GM12892 (cell line): Measurements from ENCODE around the gene GAS2L3.

DNA sequence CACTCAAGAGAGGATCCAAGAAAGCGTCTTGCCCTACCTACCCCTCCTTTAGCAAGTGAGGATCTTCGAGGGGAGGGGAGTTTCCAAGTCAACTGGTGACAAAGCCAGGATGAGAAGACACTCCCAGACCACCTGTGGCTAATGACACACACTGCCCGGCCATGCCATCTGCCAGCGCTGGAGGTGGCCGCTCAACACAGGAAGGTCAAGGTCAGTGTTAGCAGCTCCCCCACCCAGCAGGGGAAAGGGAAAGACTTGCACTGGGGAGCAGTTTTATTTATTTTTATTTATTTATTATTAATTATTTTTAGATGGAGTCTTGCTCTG lies 41.3 kb downstream of the ELK3 start:
- RRBS: no CpG with 5 or more reads among the region's 5 CpGs

- RRBS: no CpG with 5 or more reads among the region's 12 CpGs
Observed at GRCh38 chr12:96249120-96249757, 55.1 kb downstream of the ELK3 start.

GRCh38 chr12:96263147-96264174 lies 69.3 kb downstream of the ELK3 start:
- RRBS: no CpG with 5 or more reads among the region's 19 CpGs

DNA sequence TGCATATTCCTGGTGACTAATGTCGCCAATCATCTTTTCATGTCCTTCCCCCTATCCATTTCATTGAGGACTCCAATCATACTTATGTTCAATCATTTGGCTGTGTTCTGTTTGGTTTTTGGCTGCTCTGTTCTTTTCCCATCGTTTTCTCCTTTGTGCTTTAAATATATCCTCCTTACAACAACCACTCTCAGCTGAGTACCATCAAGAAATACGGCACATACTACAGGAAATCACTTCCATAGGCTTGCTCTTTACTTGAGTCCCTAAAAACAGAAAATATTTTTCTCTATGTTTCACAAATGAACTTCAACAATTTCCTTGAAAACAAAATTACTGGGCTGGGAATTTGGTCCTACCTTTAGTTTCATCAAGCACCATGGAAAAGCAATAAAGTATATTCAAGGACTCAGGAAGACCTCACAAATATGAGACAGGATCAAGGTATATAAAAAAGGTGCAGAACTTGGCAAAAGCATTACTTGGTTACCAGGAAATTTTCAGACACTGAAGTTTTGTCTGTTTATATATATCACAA lies 35.7 kb downstream of the CDK17 start:
- RRBS: no CpG with 5 or more reads among the region's 3 CpGs

- RRBS: no CpG with 5 or more reads among the region's 5 CpGs
Observed at GRCh38 chr12:96398852-96399127, 1.4 kb downstream of the CDK17 start.

GRCh38 chr12:96399128-96399924 lies 913 bp downstream of the CDK17 start:
- RRBS: 1% methylated on average over 24 of the region's 69 CpGs

DNA sequence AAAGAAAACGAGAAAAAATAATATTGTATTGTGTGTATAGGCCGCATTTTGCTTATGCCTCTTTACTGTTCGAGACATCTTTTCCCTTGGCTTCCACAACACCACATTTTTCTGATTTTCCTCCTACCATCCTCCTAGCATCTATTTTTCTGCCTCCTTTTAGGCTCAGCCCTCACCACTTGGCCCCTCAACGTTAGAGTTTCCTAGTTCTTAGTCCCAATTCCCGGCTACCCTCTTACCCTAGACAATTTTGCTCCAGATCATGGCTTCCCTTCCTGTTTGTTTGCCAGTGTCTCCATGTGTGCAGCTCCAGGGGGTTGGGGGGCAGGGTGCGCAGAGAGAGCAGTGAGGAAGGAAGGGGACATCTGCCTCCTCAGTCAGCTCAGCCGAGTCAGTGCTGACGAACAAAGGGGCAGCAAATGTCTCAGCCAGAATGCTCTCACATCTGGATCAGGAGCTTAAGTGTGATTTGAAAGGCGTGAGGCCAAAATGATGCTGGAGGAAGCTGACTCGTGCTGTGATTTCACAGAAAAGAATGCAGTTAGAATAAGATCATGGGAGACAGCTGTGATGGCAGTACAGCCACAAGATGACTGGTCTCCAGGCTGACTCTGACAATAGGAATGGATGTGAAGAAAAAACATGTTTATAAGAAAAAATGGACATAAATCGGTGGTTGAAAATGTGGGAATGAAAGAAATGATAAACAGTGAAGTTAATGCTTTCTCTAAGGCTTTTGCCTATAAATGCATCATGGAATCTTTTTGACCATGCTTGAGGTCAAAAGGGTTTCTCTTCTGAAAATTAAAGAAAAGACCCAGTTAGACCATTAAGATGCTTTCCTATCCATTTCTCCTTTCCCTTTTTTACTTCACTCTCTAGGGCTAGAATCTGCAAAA lies 27.1 kb upstream of the CDK17 start:
- RRBS: no CpG with 5 or more reads among the region's 11 CpGs

DNA sequence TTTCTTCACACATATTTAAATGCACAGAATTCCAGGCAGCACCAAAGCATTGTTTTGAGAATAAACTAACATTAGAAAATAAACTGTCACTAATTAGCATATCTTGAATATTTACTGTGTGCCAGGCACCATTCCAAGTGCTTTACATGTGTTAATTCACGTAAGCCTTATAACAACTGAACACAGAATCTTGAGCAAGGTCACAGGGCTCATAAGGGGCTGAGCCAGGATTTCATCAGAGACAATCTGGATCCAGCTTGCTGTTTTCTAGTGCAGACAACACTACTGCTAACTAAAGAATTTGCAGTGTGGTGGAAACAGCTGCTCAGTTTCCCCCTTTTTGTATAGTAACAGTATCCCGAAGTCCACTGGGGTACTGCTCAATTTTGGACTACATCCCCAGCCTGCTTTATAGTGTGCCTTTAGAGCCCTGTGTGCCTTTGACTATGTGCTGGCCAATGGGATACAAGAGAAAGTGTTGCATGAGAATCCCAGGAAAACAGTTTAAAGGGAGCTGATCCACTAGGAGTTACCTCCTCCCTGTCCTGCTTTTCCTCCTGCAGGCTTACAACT lies 519.5 kb downstream of the NEDD1 start:
- RRBS: no CpG with 5 or more reads among the region's 2 CpGs

GRCh38 chr12:98274760-98275163 lies 240.6 kb upstream of the TMPO start:
- RRBS: no CpG with 5 or more reads among the region's 2 CpGs

GRCh38 chr12:98418290-98419318 lies 96.8 kb upstream of the TMPO start:
- RRBS: no CpG with 5 or more reads among the region's 10 CpGs

GRCh38 chr12:98456538-98457395 lies 58.6 kb upstream of the TMPO start:
- RRBS: 12% methylated on average over 11 of the region's 49 CpGs

- RRBS: no CpG with 5 or more reads among the region's 2 CpGs
Observed at GRCh38 chr12:98464050-98464781, 51.2 kb upstream of the TMPO start.

DNA sequence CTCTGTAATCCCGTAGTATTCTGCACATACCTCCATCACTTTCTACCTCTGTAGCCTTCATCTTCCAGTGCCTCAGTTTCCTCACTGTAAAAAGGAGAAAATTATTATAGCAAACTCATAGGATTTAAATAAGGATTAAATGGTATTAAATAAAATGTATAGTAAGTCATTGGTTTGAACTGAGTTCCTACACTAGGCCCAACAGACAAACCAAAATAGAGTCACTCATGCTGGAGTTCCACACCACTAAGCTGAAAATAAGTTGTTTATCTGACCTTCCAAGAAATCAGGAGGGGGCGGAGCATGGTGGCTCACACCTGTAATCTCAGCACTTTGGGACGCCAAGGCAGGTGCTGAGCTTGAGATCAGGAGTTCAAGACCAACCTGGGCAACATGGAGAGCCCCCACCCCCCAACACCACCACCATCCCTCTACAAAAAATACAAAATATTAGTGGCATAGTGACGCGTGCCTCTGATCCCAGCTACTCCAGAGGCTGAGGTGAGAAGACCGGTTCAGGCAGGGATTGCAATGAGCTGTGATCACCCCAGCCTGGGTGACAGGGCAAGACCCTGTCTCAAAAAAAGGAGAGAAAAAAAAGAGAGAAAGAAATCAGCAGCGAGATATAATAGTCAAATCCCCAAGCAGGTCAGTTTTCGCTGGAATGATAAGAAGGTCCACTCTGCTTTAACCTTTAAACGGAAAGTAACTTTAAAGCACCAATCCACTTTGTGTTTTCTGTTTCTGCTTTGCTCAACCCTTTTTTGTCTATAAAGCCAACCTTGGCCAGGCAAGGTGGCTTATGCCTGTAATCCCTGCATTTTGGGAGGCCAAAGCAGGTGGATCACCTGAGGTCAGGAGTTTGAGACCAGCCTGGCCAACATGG lies 21.7 kb upstream of the TMPO start:
- RRBS: no CpG with 5 or more reads among the region's 9 CpGs

DNA sequence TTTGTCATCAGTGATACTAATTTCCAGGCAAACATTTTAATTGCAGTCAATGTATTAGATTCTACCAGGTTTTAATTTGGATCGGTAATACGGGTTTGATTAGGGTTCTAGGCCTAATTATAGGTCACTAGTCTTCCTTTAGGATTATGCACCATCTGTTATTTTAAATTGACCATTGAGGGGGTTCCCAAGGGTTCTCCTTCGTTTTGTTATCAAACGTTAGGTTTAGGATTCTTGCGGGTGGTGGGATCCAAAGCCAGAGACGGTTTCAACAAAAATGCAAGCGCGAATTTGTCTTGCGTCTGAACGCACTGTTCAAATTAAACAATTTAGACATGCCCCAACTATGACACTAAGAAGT lies 790 bp upstream of the TMPO start:
- RRBS: no CpG with 5 or more reads among the region's 10 CpGs

- RRBS: no CpG with 5 or more reads among the region's 48 CpGs
Observed at GRCh38 chr12:98643822-98644669, 542 bp downstream of the IKBIP start.

- RRBS: no CpG with 5 or more reads among the region's 21 CpGs
Observed at GRCh38 chr12:100201519-100202182, 1.0 kb downstream of the ACTR6 start.

DNA sequence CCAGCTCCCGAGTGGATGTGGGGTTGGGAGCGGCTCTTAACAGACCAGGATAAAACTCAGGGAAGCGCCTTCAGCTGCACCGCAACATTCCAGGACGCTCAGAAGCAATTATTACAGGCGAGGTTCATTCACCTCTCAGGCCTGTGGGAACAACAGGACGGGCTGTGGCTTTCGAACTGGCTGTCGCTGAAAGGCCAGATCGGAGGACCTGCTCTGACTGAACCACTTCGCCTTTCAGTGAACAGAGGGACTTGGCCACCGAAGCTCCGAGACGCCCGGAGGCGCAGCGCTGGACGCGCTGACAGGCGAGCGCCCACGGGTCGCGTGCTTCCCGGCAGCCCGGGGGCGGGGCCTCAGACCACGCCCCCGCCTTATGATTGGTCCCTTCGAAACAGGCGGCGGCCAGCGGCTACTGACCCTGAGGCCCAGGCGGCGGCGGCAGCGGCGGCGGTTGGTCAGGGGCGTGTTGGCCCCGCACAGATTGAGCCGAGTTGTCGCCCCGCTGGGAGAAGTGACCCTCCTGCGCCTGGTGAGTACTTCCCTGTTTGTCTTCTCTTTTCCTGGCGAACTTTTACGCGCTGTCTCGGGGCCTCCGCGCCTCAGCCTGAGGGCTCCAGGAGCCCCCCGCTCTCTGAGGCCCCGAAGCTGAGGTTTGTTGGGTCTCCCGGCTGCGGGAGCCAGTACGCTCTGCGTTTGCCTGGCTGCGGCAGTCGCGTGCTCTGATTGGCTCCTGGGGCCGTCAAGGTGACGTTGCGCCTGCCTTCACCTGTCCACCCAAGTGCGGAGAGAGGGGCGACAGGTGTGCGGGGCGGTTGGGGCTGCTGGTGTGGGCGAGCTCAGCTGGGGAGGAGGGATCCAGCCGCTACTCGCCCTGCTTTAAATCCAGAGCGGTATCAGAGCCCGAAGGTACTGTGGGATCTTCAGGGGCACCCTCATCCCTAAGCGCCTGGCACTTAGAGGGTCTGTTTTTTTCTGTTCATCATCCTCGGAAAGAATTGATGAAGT lies at the start of gene GAS2L3:
GAS2L3 (plus strand) TSS at position 428 of the 1,005 bp plus-strand sequence.
- RRBS: 2% methylated on average over 11 of the region's 74 CpGs

DNA sequence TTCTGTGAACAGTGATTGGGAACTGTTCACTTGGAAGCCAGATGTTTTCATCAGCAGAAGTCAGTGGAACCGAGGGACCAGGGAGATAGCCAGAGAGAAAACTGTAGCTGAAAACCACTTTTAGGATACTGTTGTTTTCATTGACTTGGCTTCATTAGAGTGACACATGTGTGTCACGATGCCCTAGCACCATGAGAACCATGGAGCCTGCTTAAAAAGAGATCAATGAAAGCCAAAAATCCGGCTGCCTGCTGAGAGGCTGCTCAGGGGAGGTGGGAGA lies 192.1 kb downstream of the ANO4 start:
- RRBS: no CpG with 5 or more reads among the region's 3 CpGs

DNA sequence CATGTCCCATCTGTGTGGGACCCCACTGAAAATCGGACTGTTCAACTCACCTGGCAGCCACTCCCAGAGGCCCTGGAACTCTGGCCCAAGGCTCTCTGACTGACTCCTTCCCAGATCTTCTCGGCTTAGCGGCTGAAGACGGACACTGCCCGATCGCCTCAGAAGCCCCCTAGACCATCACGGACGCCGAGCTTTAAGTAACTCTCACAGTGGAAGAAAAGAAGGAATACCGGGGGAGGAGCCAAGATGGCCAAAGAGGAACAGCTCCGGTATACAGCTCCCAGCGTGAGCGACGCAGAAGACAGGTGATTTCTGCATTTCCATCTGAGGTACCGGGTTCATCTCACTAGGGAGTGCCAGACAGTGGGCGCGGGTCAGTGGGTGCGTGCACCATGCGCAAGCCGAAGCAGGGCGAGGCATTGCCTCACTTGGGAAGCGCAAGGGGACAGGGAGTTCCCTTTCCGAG lies 64.2 kb downstream of the SLC5A8 start:
- RRBS: no CpG with 5 or more reads among the region's 23 CpGs